ENCODE measurements around the gene PTPN6.

DNA sequence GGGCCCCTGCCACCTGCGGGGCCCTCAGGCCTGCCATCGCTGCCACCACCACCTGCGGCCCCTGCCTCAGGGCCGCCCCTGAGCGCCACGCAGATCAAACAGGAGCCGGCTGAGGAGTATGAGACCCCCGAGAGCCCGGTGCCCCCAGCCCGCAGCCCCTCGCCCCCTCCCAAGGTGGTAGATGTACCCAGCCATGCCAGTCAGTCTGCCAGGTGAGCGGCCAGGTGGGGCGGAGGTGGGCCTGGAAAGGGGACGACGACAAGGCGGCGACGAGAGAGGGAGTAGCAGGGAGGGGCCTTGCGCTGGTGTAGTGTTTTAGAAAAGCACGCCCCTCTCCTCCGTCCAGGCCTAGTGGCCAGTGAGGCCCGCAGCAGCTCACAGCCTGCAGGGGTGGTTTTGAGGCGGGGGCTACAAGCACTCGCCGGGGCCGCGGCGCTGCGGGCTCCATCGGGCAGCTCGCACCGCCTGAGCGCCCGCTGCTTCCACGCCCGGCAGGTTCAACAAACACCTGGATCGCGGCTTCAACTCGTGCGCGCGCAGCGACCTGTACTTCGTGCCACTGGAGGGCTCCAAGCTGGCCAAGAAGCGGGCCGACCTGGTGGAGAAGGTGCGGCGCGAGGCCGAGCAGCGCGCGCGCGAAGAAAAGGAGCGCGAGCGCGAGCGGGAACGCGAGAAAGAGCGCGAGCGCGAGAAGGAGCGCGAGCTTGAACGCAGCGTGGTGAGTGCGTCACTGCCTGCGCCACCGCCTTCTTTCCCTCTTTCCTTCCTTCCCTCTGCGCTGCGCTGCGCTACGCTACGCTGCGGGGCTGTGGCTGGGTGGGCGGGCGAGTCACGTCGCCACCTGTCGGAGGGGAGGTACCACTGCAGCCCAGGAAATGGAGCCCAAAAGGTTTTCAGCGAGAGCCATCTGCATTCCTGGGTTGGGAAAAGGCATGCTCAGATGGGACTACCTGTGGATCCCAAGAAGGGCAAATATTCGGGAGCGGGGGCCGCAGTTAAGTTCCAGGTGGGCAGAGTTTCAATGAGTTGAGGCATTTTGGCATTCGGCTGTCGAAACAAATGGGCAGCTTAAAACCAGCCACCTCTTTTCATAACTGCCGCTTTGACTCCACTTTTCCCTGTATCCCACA lies 6.1 kb upstream of the C12orf57 start:
- PRO-cap = bidirectional peak, plus-strand start at position 671 of the sequence, minus-strand start at position 680 of the sequence; bidirectional peak, plus-strand start at position 767 of the sequence, minus-strand start at position 764 of the sequence

GRCh38 chr12:6941331-6941817 lies 2.4 kb upstream of the C12orf57 start:
- PRO-cap = no peak

- PRO-cap = no peak
These were observed 2.4 kb downstream of the C12orf57 start for GRCh38 chr12:6945868-6947023.

DNA sequence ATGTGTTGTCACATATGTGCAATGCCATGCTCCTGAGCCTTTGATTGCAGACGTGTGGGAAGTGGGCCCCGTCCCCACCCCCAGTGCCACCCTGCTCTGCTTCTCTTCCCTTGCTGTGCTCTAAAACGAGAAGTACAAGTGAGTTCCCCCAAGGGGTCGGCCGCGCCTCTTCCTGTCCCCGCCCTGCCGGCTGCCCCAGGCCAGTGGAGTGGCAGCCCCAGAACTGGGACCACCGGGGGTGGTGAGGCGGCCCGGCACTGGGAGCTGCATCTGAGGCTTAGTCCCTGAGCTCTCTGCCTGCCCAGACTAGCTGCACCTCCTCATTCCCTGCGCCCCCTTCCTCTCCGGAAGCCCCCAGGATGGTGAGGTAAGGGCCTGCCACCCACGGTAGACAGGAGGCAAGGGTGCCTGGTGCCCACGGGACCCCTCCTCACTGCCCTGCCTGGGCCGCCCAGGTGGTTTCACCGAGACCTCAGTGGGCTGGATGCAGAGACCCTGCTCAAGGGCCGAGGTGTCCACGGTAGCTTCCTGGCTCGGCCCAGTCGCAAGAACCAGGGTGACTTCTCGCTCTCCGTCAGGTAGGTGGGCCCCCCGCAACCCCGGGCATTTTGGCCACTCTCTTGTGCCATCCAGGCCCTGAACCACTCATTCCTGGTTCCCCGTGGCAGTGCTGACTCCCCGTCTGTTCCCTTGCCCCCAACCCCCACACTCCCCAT lies at the start of gene PTPN6:
Gene PTPN6, plus strand, starts transcription at position 203 of the 716 bp plus-strand sequence.
- PRO-cap = no peak

- PRO-cap = no peak
These were observed 22.4 kb downstream of the LPCAT3 start for GRCh38 chr12:6995584-6996522.

DNA sequence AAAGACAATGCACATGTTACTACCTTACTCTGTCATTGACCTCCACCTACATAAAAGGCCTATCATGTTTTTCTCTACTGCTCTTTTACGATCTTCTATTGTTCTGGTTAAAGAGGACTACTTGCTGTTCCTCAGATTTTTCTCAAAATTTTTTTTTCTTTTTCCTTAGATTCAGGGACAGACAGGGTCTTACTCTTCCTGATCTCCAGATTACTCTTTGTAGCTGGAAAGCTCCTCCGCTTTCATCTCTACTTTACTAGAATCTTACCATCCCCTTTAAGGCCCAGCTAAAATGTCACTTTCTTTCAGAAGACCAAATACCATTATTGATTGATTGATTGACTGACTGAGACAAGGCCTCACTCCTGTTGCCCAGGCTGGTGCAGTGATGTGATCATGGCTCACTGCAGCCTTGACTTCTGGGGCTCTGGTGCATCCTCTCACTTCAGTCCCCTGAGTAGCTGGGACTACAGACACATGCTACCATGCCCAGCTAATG lies 8.1 kb downstream of the LPCAT3 start:
- PRO-cap = no peak

GRCh38 chr12:7038001-7038646 lies 19.8 kb upstream of the LPCAT3 start:
- PRO-cap = no peak

DNA sequence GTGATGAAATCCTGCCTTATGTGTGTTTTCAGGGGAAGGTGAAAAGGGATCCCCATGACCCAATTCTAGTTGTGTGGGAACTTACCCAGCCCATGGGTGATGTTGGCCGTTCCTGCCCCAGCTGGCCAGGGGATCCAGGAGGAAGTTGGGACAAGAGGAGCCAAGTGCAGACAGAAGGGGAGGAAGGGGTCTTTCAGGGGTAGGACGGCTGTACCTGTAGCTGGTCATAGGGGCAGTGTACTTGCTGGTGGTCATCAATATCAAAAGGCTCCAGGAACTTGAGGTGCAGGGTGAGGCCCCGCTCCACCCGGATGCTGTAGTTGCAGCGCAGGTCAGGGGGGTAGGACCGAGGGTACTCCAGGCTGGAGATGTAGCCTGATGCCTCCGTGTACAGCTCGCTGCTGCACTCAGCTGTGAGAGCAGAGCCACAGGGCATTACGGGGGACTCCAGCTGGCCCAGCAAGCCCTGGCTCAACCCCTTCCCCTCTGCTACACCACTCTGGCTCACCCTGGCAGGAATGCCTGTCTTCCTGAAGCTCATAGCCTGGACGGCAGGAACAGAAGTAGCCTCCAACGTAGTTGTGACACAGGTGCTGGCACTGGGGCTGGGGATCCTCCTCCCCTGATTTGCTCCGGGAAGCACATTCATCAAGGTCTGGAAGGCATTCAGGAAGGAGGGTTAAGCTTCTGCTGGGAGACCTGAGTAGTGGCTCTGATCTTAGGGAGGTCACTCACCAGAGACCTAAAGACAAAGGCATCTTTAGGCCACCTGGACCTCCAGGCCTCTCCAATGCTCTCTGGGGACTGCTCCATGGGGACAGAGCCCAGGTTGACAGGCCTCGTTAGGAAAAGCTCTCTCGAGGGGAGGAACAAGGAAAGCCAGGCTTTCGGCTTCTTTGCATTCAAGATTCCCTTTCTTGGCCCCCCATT lies 2.9 kb downstream of the C1R start:
- PRO-cap = no peak

- PRO-cap = no peak
These were observed 3.3 kb downstream of the RBP5 start for GRCh38 chr12:7125009-7126234.

- PRO-cap = no peak
These were observed 3.9 kb downstream of the CLSTN3 start for GRCh38 chr12:7134048-7134440.

- PRO-cap = no peak
These were observed 5.0 kb downstream of the CLSTN3 start for GRCh38 chr12:7135062-7135625.

- PRO-cap = no peak
These were observed 65.4 kb downstream of the ACSM4 start for GRCh38 chr12:7369184-7369752.

GRCh38 chr12:7695449-7695600 lies 250 bp downstream of the GDF3 start:
- PRO-cap = no peak

DNA sequence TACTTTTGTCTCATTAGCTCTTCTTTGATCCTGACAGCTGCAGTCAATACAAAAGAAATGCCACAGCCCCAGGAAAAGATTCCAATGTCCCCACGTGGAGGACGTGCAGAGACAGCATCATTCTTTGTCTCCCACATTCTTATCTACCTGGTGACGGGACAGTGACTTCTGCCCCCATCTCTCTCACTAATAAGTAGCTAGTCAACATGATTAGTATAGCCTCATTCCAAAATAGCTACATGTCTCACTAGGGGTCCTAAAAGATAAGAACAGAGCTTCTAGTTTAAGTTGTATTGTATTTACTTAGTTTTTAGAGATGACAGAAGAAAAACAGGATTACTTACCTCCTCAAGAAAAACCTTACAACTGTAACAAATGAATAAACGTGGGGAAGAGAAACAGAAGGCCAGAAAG lies 20.9 kb downstream of the SLC2A14 start:
- PRO-cap = no peak

- PRO-cap = no peak
These were observed 17.7 kb upstream of the SLC2A14 start for GRCh38 chr12:7890325-7890857.

DNA sequence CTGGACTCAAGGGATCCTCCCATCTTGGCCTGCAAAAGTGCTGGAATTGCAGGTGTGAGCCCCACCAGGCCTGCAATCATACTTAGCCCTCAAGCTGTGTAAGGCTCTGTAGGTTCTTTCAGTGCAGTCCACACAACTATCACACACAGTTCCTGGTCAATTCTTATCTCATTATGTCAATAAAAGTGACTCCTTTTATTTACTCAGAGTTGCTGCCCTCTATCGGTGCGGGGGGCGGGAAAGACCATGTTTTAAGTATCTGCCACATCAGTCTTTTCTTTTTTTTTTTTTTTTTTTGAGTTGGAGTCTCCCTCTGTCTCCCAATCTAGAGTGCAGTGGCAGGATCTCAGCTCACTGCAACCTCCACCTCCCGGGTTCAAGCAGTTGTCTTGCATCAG lies 28.9 kb downstream of the SLC2A3 start:
- PRO-cap = no peak

DNA sequence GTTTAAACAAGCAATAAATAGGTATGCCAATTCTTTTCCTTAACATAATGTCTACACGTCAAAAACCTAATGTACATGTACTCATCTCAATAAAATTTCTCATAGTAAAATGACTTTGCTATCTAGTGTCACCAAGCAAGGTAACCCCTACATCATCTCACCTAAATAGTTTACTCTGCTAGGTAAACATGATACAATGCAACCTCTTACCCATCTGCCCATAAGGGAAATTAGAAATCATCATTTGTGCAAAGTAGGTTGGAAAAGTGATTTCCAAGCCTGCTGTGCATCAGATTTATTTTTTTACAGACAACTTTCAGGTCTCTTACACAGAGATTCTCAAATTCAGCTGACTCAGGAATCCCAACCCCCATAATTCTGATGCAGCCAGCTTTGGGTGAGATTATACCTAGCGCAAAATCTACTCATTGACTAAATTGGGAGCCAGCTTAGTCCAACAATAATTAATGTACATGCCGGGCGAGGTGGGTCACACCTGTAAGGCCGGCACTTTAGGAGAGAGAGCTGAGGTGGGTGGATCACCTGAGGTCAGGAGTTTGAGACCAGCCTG lies 8.6 kb downstream of the SLC2A3 start:
- PRO-cap = no peak

- PRO-cap = no peak
These were observed 1.1 kb downstream of the SLC2A3 start for GRCh38 chr12:7934755-7935373.

GRCh38 chr12:8036934-8037532 lies 4.5 kb downstream of the FOXJ2 start:
- PRO-cap = no peak

DNA sequence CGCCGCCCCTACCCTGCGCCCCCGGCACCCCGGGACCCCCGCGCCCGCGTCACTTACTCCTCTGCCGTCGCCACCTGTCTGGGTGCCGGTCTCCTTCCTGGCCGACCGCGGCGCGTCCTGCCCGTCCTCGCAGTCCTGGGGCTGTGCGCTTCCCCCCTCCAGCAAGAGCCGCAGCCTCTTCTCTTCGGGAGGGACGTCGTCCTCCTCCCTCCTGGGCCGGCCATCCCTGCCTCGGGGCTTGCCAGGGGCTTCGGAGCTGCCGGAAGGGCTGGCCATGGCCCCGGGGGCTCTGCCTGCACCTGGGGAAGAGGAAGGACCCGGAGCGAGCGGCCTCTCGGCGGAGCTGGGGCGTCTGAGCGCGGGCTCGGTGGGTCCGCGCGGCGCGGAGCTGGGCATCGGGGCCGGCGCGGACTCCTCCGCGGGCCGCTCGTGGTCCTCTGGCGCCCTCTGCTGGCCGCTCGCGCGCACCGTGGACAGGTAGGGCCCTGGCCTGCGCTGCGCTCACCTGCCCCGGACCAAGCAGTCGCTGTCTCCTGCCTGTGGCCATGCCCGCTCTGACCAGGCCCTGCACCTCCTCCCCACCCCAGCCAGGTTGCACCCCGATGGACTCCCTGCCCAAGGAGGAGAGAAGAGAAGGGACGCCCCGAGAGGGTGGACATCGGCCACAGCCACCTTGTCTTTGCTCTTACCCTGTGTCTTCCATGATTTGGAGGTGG lies 65.4 kb upstream of the CLEC6A start:
- PRO-cap = no peak

Data from pulmonary artery (tissue), 1 donor.